Subcutaneous preadipocyte (primary cell): ENCODE measurements around a stretch of chr21.

- CAGE, long polyA plus RNA: no peak
These were observed 38.0 kb upstream of the COL18A1 start for GRCh38 chr21:45366734-45367650.

DNA sequence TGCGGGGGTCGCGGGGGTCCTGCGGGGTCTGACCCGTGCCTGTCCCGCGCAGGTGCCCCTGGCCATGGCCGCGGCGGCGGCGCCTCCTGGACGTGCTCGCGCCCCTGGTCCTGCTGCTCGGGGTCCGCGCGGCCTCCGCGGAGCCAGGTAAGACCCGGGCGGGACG, 245 bp downstream of the COL18A1 start:
- CAGE, long polyA plus RNA: no peak

- CAGE, long polyA plus RNA: no peak
These were observed 58.5 kb downstream of the SLC19A1 start for GRCh38 chr21:45483779-45484176.

GRCh38 chr21:45498404-45498761, 43.9 kb downstream of the SLC19A1 start:
- CAGE, long polyA plus RNA: no peak

- CAGE, long polyA plus RNA: no peak
These were observed 30.0 kb downstream of the SLC19A1 start for GRCh38 chr21:45511976-45512955.

GRCh38 chr21:45562735-45563415, 20.6 kb upstream of the SLC19A1 start:
- CAGE, long polyA plus RNA: no peak

- CAGE, long polyA plus RNA: no peak
These were observed 50.0 kb upstream of the SLC19A1 start for GRCh38 chr21:45592135-45592800.

- CAGE, long polyA plus RNA: no peak
These were observed 159.2 kb upstream of the COL6A1 start for GRCh38 chr21:45822259-45822791.

GRCh38 chr21:46004367-46004957, 22.9 kb downstream of the COL6A1 start:
- CAGE, long polyA plus RNA: start-site peak on the plus strand at chr21:46004330-46004585, 849 and 313 reads in 2 replicates

GRCh38 chr21:46036133-46037062, 54.8 kb downstream of the COL6A1 start:
- CAGE, long polyA plus RNA: no peak

- CAGE, long polyA plus RNA: no peak
These were observed 32.0 kb upstream of the COL6A2 start for GRCh38 chr21:46065962-46066231.

- CAGE, long polyA plus RNA: no peak
These were observed 12.9 kb downstream of the FTCD start for GRCh38 chr21:46142390-46143008.

DNA sequence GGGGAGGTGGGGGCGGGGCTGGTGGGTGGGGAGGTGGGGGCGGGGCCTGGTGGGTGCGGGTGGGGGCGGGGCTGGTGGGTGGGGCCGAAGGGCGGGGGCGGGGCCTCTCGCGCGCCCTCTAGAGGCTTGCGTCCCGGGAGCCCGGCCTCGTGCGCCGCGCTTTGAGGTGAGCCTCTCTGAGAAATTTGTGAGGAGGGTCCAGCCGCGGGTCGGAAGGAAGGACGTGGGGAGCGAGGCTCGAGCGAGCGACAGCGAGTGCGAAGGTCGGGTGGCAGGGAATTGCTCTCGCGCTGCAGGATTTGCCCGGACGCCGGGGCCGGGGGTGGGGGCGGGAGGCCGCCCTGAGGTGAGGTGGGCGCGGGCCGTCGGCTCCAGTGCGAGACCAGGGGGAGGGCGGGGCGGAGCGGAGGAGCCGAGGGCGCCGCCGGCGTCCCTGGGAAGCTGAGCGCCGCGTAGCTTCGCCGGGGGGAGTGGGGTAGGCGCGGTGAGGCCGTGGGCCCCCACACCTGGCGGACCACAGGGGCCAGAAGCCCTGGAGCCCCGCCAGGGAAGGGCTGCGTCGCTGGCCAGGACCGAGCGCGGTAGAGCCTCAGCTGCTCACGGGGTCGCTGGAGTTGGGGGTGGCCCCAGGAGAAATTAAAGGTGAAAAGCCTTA, 654 bp upstream of the LSS start:
- CAGE, long polyA plus RNA: no peak

DNA sequence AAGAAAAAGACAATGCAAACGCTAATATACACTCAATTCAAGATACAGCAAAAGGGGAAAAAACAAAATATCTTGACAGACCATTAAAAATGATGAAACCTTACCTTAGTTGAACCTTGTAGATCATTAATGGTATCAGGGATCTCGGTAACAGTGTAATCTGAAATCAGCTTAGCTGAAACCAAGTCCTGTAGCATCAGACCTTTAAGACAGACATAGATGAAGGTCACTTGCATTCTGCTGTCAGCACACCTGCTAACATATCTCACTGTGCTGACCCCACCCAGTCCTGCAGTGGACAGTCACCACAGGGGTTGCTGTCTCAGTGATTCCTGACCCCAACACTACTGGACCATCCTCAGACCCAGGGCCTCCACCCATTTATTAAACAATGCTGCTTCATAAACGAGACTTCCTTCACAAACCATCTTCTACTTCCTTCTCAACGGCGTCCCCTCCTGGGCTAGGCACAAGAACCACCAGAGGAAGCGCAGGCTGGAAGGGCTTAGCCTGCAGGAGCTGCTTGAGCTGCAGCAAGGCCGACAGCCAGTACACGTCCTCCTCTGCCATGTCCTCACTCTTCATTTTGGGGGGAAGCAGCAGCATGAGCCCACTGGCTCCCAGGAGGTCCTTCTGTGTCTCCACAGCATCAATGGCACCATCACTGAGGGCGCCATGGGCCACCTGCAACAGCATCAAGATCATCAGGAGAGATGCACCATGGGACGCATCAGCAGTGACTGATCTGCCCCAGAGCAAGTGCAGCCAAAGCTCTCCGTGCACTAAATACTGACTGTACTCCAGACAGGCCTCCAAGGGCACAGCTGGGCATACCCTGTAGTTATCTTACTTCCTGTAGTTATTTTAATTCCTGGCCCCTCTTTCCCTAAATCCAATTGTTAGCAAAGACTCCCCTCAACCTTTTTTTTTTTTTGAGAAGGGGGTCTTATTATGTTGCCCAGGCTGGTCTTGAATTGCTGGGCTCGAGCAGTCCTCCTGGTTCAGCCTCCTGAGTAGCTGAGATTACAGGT, 17.9 kb upstream of the LSS start:
- CAGE, long polyA plus RNA: no peak

GRCh38 chr21:46264996-46265468, 20.4 kb downstream of the MCM3AP start:
- CAGE, long polyA plus RNA: no peak

GRCh38 chr21:46297083-46298321, 11.4 kb downstream of the YBEY start:
- CAGE, long polyA plus RNA: no peak

GRCh38 chr21:46346552-46347133, 22.7 kb downstream of the PCNT start:
- CAGE, long polyA plus RNA: no peak

DNA sequence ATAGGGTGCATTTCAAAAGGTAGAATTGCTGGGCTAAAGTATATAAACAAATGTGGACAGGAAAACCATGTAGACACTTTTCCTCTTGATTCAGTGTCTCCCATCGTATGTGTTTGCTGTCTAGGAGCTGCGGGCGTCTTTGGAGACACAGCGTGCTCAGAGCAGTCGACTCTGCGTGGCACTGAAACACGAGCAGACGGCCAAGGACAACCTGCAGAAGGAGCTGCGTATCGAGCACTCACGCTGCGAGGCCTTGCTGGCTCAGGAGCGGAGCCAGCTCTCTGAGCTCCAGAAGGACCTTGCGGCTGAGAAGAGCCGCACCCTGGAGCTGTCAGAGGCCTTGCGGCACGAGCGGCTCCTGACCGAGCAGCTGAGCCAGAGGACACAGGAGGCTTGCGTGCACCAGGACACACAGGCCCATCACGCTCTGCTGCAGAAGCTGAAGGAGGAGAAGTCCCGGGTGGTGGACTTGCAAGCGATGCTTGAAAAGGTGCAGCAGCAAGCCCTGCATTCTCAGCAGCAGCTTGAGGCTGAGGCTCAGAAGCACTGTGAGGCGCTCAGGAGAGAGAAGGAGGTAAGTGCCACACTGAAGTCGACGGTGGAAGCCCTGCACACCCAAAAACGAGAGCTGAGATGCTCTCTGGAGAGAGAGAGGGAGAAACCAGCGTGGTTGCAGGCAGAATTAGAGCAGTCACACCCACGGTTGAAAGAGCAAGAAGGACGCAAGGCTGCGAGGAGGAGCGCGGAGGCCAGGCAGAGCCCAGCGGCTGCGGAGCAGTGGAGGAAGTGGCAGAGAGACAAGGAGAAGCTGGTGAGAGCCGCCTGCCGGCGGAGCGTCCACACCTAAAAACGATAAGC, 27.1 kb upstream of the DIP2A start:
- CAGE, long polyA plus RNA: no peak

DNA sequence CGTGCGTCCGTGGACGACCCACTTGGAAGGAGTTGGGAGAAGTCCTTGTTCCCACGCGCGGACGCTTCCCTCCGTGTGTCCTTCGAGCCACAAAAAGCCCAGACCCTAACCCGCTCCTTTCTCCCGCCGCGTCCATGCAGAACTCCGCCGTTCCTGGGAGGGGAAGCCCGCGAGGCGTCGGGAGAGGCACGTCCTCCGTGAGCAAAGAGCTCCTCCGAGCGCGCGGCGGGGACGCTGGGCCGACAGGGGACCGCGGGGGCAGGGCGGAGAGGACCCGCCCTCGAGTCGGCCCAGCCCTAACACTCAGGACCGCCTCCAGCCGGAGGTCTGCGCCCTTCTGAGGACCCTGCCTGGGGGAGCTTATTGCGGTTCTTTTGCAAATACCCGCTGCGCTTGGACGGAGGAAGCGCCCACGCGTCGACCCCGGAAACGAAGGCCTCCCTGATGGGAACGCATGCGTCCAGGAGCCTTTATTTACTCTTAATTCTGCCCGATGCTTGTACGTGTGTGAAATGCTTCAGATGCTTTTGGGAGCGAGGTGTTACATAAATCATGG, 32.3 kb downstream of the PRMT2 start:
- CAGE, long polyA plus RNA: no peak